ENCODE measurements around the genes C19orf67, CLEC17A and OR7C2.

- RRBS, 2 experiments, result no CpG with 5 or more reads among the region's 25 CpGs
These were observed 12.5 kb downstream of the RFX1 start for GRCh38 chr19:13993482-13994102.

GRCh38 chr19:14004756-14005435, 1.2 kb downstream of the RFX1 start:
- RRBS, 2 experiments, result no CpG with 5 or more reads among the region's 13 CpGs

GRCh38 chr19:14085608-14086826, at the start of gene C19orf67:
Gene C19orf67, minus strand, starts transcription at chr19:14085783.
- RRBS, 2 experiments, result 87 to 95% methylated on average over 12 of the region's 47 CpGs

DNA sequence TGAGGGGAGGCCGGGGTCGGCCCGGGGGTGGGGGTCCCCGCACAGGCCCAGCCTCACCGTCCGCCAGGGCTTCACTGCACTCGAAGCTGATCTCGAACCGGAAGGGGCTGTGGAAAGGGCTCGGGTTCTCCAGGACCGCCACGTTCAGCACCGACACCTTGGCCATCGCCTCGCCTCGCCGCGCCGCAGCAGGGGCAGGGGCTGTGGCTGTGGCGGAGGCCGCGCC, 185 bp downstream of the ASF1B start:
- RRBS, 2 experiments, result 0 to 1% methylated on average over 5 to 6 of the region's 22 CpGs

- RRBS, 2 experiments, result 100% methylated on average over 3 of the region's 15 CpGs; no CpG with 5 or more reads in 1 of the 2 experiments
These were observed 22.6 kb downstream of the ADGRL1 start for GRCh38 chr19:14183413-14183759.

- RRBS, 2 experiments, result no CpG with 5 or more reads among the region's 10 CpGs
These were observed 24.9 kb upstream of the ADGRE5 start for GRCh38 chr19:14356316-14356830.

GRCh38 chr19:14412519-14413286, 6.4 kb downstream of the DDX39A start:
- RRBS, 2 experiments, result no CpG with 5 or more reads among the region's 32 CpGs

GRCh38 chr19:14413287-14414493, 5.5 kb downstream of the DDX39A start:
- RRBS, 2 experiments, result no CpG with 5 or more reads among the region's 11 CpGs

DNA sequence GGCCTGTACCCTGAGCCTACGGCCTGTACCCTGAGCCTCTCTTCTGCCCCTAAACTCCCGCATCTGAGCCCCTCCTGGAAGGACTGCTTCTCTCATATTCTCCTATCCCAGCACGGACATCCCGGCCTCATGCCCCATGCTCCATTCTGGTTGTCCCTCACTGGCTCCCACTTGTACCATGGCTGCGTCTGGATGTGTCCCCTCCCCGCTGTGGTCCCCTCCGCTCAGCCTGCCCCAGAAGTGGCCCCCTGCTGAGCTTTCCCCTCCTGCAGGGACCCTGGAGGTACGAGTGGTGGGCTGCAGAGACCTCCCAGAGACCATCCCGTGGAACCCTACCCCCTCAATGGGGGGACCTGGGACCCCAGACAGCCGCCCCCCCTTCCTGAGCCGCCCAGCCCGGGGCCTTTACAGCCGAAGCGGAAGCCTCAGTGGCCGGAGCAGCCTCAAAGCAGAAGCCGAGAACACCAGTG, 18.5 kb downstream of the PKN1 start:
- RRBS, 2 experiments, result no CpG with 5 or more reads among the region's 16 CpGs

GRCh38 chr19:14525584-14526379, 3.6 kb upstream of the TECR start:
- RRBS, 2 experiments, result no CpG with 5 or more reads among the region's 9 CpGs

- RRBS, 2 experiments, result 83 to 92% methylated on average over 1 to 2 of the region's 11 CpGs
These were observed 17.5 kb downstream of the NDUFB7 start for GRCh38 chr19:14554246-14554836.

DNA sequence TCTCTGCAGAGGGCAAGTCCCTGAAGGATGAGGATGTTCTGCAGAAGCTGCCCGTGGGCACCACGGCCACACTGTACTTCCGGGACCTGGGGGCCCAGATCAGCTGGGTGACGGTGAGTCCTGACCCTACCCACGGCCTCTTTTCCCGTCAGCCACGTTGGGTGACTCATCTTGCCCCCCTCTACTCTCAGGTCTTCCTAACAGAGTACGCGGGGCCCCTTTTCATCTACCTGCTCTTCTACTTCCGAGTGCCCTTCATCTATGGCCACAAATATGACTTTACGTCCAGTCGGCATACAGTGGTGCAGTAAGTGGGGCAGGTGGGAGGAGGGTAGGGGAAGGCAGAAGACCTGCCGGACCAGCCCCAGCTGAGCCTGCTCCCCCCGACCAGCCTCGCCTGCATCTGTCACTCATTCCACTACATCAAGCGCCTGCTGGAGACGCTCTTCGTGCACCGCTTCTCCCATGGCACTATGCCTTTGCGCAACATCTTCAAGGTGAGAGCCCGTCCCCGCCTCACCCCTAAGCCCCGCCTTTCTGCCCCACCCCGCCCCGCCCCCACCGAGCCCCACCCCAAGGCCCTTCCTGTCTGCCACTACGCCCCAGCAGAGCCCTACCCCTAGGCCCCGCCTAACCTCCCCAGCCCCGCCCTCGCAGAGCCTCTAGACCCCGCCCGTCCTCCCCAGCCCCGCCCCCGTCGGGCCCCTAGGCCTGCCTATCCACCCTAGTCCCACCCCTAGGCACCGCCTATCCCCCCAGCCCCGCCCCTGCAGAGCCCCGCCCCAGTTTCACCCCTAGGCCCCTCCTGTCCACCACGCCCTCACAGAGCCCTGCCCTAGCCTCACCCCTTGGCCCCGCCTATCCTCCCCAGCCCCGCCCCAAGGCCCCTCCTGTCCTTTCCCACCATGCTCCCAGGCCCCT, 7.8 kb downstream of the NDUFB7 start:
- RRBS, 2 experiments, result 96 to 100% methylated on average over 3 of the region's 41 CpGs

DNA sequence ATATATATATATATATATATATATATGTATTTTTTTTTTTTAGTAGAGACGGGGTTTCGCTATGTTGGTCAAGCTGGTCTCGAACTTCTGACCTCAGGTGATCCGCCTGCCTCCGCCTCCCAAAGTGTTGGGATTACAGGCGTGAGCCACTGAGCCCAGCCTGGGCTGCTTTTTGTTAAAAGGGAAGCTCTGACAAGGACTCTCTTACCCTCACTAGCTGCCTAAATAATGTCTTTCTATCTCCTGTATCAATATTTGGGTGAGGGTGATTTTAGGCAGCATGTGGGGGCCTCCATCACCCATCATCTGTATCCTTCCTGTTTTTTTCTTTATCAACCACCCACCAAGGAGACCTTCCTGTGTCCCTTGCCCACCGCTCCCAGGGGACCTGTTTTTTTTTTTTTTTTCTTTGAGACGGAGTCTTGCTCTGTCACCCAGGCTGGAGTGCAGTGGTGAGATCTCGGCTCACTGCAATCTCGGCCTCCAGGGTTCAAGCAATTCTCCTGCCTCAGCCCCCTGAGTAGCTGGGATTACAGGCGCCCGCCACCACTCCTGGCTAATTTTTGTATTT, 5.3 kb upstream of the NDUFB7 start:
- RRBS, 2 experiments, result no CpG with 5 or more reads among the region's 12 CpGs

- RRBS, 2 experiments, result no CpG with 5 or more reads among the region's 8 CpGs
These were observed at the start of gene CLEC17A for GRCh38 chr19:14582787-14583357. Gene CLEC17A, plus strand, starts transcription at chr19:14583084.

GRCh38 chr19:14622026-14622516, 39.2 kb downstream of the CLEC17A start:
- RRBS, 2 experiments, result no CpG with 5 or more reads among the region's 6 CpGs

GRCh38 chr19:14661488-14661895, 13.2 kb downstream of the ADGRE3 start:
- RRBS, 2 experiments, result no CpG with 5 or more reads among the region's 10 CpGs

DNA sequence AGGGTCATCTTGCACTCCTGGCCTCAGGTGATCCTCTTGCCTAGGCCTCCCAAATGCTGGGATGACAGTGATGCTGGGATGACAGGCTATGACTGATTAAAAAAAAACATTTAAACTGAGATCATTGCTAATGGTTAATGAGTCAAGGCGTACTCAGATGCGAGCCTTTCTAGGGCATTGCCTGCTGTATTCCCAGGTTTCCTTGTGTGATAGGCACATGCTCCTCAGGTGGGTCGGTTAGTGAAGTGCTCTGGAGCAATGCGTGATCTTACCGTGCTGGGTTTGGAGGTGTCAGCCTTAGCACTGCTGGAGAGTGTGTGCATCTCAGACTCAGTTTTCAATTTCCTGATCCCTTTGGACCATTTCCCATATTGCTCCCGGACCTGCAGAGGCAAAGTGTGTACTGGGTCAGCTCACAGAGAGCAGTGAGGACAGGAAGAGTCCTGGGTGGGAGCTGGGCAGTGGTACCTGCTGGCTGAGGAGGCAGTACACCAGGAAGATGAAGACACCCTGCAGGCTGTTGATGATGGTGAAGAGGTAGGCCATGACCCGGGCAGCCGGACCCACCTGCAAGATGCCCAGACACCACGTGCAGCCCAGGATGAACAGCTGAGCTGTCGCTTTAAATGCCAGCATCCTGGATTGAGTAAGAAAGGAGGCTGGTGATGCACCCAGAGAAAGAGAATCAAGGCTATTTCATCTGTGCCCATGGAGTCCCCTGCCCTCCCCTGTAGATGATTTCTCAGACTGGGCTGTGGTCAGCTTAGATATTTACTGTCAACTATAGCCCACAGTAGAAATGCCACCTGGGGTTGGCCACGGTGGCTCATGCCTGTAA, 35.0 kb downstream of the ADGRE2 start:
- RRBS, 2 experiments, result no CpG with 5 or more reads among the region's 11 CpGs

DNA sequence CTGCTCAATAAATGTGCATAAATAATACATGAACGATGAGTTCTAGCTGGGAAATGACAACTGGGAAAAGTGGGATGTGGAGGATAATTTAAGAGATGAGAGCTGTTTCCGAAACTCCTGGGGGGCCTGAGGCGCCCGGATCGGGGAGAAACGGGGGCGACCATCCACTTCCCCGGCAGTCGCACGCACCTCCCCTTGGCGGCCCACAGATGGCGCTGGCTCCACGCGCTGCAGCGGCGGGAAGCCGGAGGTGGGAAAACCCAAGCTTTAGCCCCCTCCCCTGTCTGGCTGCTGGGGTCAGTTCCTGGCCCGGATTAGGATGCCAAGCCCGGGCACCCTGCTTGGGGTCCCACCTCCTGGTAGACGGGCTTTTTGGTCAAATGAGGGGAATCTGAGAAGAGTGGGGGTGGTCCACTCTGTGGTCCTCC, 7.9 kb upstream of the ADGRE2 start:
- RRBS, 2 experiments, result 2% methylated on average over 7 of the region's 20 CpGs

DNA sequence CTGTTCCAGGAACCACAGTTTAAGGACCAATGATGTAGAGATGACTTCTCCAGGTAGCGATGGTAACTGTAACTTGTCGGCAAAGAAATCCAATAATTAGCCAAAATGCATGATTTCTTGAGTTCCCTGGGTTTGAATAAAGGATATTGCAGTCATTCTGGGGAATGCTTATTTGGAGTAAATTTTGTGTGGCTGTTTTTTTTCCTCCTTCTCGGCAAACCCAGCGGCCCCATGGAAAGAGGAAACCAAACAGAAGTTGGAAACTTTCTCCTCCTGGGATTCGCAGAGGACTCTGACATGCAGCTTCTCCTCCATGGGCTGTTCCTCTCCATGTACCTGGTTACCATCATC, at the start of gene OR7C2:
OR7C2 (plus strand) TSS at position 232 of the 351 bp plus-strand sequence.
- RRBS, 2 experiments, result no CpG with 5 or more reads among the region's 5 CpGs

DNA sequence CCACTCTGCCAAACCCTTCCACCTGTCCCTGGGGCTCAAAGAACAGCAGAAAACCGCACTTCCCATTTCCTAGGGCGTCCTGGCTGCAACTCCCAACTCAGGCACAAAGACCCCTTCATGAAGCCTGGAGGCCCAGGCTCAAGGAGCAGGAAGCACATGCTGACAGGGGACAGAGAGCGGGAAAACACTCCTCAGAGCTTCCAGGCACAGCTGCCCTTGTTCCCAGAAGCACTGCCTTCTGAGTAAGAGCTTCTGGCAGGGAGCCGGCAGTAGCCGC, 33.5 kb upstream of the EPHX3 start:
- RRBS, 2 experiments, result no CpG with 5 or more reads among the region's 5 CpGs